ENCODE results near the gene ERMN.

DNA sequence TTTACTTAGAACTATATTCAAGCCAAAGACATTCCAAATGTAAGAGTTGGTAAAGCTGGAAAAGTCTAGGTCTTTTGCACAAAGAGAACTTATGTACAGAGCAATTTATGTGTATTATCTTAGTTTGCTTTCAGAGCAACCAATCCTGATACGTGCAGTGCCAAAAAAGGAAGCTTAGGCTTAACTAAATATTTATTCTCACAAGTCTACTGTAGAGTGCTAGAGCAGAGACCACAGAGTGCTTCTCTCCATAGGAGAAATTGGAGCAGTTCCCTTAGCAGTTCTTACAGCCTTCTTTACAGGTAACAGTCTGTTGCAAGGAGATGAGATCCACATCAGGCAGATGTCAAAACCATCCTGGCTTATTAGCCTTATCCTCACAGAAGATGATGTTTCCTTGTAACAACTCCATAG lies 250.8 kb upstream of the KCNJ3 start:
- PRO-cap = no peak

- PRO-cap = unidirectional peak, plus-strand start at chr2:155965888; unidirectional peak, plus-strand start at chr2:155966103; unidirectional peak, minus-strand start at chr2:155966264
Observed at GRCh38 chr2:155965384-155966545, 366.8 kb downstream of the NR4A2 start.

- PRO-cap = bidirectional peak, plus-strand start at chr2:156334856, minus-strand start at chr2:156334675
Observed at GRCh38 chr2:156334709-156334961, 2.1 kb upstream of the NR4A2 start.

DNA sequence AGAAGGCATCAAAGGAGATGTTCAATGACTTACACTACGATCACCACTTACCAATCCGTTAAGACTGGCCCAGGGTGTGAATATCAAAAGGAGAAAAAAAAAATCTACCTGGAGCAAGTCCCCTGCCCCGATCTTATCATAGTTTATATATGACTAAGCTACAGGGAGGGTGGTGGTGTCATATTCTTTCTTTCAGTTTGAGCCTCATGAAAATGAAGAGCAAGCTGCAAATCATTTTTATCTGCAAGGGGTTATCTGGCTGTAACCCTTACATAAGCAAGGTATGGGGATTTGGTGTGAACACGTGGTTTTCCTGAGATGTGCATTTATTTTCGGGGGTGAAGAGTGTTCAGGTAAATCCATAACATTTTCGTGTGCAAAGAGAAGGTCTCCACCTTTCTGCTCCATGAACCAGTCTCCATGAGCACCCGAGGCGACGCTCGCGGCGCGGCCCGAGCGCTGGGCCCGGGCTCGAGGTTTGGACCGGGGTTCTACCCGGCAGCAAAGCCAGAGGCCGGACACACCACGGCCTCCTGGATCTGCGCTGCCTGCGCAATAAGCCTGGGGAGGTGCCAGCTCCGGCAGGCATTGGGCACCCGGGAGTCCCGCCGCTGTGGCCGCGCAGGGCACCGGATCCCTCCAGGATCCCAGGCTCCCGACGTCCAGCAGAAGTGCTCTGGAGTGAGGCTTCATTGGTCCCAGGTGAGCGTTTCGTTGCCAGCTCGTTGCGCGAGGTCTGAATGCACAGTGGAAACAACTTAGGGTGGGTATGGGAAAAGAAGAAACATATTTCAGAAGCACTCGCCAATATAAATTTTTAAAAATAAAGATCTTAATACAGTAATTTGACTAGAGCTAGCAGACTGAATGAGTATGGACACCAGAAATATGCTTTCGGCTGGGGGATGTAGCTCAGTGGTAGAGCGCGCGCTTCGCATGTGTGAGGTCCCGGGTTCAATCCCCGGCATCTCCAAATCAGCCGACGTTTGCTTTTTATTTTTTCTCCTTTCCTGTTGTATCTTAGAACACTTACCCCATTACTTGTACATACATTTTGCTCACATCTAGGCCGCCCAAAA lies 36.0 kb upstream of the GPD2 start:
- PRO-cap = bidirectional peak, plus-strand start at position 897 of the sequence, minus-strand start at position 678 of the sequence

DNA sequence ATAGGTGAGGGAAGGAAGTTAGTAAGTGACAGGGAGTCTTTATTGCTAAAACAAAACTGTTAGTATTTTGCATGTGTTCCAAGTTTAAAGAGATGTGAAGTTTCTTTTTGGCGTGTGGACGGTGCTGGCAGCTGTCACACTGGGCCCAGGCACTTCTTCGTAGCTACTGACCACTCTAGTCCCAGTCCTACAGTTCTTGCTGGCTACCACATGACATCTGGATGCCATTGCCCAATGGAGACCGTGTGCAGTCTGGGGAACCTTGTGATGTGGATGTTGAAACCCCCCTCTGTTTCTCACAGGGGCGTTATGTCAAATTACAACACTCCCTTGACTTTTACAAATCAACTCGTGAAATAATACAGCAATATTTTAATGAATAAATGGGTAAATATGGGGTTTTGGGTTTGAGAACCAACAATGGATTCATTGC lies 1.1 kb downstream of the GPD2 start:
- PRO-cap = no peak

DNA sequence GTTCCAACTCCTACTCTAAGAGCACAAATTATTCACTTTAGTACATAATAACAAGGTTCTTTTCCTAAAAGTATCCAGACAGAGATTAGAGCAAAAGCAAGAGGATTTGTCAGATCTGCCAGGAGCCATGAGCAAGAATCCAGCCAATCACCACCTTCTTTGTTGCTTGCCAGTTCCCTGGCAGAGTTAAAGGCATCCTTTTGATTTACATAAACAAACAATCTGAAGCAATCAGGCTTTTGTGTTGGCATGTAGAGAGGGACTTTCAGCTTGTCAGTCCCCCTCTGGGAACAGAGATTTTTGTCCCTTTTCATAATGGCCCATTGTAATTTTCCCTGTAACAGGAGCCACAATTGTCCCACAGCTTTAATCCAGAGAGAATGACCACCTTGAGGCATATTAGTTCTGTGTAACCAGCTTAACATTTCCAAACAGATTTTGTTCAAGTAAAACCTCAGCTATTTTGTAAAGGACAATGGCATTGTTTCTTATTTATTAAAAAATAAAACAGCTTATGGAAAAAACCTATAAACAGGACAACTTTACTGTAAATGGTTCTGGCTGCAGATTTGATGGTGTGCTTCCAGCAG lies at the start of gene ERMN:
Gene ERMN, minus strand, starts transcription at position 87 of the 590 bp plus-strand sequence.
- PRO-cap = no peak

DNA sequence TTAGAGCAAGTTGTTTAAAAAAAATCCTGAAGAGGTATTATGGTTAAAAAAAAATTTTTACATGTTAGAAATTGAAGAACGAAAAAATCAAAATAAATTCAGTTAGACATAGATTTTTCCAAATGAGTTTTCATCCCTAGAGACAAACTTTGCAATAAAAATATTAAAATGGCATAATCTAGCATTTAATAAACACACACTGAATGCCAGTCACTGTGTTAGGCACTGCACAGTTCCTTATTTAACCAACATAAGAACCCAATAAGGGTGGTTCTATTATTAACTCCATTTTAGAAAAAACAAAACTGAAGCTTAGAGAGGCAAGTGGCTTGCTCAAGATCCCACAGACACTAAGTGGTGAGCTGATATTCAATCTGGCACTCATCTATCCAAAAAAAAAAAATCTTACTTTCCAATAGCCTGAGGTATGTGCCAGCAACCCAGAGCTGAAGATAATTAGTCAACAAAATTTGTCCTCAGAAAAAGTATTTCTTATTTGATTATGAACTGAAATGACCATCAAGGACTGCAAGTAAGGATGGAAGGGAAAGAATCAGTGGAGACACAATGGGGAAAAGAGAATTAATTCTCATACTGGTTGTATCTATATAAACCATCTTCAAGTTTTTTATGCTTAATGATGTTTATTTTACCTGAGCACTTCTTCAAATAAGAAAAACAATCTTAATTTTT lies 795 bp downstream of the CYTIP start:
- PRO-cap = no peak

- PRO-cap = no peak
Observed at GRCh38 chr2:157444286-157445201, 655 bp upstream of the CYTIP start.

- PRO-cap = no peak
Observed at GRCh38 chr2:157468709-157469269, 24.9 kb upstream of the CYTIP start.

DNA sequence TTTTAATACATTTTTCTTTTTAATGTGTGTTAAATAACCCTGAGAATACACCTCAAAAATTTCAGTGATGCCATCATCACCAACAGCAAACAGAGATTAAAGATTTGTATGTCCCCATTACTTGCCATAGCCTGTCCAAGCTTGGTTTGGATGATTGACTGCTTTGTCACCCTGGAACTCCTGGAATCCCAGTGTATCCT lies 28.8 kb upstream of the CYTIP start:
- PRO-cap = no peak

GRCh38 chr2:157500917-157501453 lies 57.1 kb upstream of the CYTIP start:
- PRO-cap = no peak

DNA sequence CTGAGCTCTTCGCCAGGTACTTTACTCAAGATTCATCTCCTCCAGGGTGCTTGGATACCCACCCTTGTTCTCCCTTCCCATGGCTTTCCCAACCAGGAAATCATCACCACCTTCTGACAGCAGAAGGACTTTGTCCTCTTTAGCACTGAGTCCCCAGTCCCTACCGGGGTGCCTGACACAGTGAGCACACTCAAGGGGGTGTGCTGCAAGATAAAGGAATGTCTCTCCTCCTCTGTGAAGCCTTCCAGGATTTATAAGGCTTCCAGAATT lies 39.6 kb downstream of the ACVR1 start:
- PRO-cap = no peak

DNA sequence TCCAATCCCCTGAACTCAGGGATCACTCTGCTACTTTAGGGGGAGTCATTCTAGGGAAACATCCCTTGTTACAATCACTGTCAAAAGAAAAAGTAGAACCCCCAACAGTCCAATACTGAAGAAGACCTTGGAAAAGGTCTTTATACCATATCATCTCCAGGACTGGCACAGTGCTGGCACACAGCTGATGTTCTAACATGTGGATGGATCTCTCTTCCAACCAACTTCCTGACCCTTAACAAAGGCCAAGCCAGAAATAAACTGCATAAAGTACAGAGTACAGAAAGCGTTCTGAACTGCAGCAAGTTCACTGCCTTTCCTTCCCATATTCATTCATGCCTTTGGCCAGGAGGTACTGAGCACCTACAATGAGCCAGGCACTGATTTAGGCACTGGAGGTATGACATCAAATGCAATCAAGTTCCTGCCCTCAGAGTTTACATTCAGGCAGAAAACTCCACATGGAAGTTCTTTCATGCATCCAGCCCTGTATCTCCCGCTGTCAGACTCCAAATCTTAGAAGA lies 34.0 kb downstream of the ACVR1 start:
- PRO-cap = no peak

- PRO-cap = no peak
Observed at GRCh38 chr2:157853602-157854170, 22.4 kb downstream of the ACVR1 start.

- PRO-cap = no peak
Observed at GRCh38 chr2:157895219-157895505, 19.0 kb upstream of the ACVR1 start.

GRCh38 chr2:158063249-158063572 lies 38.5 kb upstream of the UPP2 start:
- PRO-cap = no peak

GRCh38 chr2:158351149-158351914 lies 105.2 kb downstream of the CCDC148 start:
- PRO-cap = unidirectional peak, plus-strand start at chr2:158351382; unidirectional peak, minus-strand start at chr2:158351453

DNA sequence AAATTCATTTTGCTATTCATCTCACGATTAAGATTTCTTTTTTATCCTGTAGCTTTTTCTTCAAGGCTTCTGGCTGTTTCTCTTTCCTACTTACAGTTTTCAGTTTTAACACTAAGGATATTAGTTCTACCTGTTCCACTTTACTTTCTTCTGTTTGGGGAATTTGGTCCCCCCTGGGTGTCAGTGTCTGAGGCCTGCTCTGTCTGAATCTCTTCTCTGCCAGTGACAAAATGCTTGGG lies 62.4 kb downstream of the PKP4 start:
- PRO-cap = no peak

DNA sequence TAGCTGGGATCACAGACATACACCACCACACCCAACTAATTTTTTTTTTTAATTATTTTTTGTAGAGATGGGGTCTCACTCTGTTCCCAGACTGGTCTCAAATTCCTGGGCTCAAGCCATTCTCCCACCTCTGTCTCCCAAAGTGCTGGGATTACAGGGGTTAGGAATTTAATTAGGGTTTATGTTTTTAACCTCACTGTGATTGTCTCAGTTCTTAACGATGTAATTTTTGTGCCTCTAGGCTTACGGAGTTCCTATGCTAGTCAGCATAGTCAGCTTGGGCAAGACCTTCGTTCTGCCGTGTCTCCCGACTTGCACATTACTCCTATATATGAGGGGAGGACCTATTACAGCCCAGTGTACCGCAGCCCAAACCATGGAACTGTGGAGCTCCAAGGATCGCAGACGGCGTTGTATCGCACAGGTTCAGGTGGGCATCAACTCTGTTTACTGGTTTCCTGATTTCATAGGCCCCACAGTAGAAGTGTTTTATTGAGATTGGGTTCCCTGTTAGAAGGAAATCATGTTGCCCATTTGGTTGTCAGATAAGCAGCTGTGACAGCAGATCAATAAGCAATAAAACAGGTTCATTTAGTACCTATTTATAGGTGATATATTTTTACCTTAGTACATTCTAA lies 163.5 kb upstream of the DAPL1 start:
- PRO-cap = no peak

DNA sequence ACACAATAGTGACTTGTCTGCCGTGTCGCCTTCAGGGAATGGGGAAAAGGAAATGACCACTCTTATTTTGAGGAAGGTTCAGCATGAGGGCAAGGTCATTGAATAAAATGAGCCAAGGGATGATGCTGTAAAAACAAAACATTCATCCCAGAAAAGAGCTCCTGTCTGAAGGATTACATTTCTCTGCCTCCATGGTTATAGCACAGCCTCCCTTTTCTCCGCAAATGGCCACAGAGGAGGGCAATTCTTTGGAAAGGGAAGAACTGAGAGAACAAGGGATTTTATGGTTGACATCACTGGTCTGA lies 78.8 kb upstream of the DAPL1 start:
- PRO-cap = no peak